ENCODE results near the gene CD80.

GRCh38 chr3:118742971-118743132 is 291.8 kb downstream of the IGSF11 start:
- RRBS: no CpG with 5 or more reads among the region's 1 CpG

DNA sequence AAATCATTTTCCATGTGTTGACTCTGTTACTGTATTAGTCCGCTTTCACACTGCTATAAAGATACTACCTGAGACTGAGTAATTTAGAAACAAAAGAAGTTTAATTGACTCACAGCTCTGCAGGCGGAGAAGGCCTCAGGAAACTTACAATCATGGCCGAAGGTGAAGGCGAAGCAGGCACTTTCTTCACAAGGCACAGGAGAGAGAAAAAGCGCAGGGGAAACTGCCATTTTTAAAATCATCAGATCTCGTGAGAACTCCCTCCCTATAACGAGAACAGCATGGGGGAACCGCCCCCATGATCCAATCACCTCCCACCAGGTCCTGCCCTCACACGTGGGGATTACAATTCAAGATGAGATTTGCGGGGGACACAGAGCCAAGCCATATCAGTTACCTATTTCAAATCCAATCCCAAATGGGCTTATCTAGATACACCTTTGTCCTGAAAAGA is 224.0 kb downstream of the IGSF11 start:
- RRBS: no CpG with 5 or more reads among the region's 10 CpGs

GRCh38 chr3:118972997-118973211 is 61.7 kb downstream of the IGSF11 start:
- RRBS: no CpG with 5 or more reads among the region's 3 CpGs

DNA sequence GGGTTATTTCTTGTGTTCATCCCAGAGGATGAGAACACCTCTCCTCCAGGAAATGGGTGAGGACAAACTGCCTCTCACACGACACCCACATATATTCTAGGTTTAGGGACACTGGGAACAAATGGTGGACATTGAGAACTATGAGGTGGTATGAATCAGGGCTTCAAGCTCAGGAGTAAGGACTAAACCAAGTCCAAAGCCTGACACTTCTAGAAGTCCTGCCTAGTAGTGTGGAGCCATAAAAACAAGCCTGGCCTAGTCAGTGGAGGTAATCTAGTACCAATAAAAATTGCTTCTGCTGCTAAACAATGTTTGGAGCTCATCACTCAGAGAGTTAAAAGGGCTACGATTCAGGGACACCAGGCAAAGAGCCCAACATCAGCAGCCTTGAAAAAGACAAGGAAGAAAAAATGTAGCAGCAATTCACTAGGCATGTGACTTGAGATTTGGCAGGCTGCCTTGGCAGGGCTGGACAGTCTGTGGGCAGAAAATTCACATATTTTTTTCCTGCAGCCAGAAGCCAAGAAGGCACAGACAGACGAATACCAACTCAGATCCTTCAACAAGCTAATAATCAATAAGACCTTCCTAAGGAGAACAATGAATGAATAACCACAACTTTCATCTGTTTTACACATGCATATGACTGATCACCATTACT is 47.3 kb downstream of the IGSF11 start:
- RRBS: no CpG with 5 or more reads among the region's 3 CpGs

DNA sequence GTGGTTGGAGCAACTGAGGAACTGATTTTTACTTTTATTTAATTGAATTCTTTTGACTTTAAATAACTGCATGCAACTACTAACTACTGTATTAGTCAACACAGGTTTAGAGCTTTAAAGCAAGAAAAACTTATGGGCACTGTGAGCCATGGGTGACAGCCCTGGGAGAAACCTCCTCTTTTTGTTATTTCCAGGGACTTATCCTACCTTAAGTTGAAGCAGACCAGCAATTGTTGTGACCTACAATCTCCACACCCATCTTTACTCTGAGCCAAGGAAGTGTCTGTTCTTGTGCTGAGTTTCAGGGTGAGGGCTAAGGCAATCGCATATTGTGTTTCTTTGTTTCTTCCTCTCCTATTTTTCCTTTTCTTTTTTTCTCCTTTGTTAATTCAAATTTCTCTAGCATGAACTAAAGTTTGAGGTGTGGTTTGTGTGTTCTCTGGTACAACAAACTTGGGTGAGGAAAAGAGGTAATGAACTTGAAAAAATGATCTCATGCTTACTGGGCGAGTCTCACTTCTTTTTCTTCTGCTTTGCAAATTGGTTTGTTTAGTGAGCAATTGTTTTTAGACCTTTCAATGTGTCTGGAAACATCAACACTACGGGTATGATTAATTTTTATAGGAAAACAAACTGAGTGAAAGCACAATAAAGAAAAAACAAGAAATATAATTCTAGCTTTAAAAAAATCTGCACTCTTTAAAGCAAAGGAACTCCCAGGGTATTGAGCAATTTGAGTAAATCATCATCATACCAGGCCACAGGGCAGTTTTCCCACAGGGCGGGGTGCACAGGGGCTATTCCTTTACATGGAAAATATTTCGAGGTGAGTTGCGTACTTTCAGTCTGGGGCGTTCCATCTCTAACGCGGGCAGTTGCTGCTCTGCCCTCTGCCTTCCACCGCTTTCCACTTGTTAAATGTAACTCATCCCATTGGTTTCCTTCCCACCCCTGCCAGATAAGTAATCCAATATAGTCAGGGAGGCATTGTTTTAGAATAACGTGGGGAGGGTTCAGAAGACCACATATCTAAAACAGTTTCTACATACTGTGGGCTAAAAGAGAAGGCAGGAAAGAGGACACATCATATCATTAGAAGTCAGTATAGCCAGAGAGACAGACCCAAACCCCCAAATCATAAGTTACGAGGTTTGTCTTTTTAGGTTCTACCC is 2.8 kb downstream of the UPK1B start:
- RRBS: no CpG with 5 or more reads among the region's 12 CpGs

GRCh38 chr3:119294912-119295778 is 962 bp downstream of the ARHGAP31 start:
- RRBS: no CpG with 5 or more reads among the region's 24 CpGs

DNA sequence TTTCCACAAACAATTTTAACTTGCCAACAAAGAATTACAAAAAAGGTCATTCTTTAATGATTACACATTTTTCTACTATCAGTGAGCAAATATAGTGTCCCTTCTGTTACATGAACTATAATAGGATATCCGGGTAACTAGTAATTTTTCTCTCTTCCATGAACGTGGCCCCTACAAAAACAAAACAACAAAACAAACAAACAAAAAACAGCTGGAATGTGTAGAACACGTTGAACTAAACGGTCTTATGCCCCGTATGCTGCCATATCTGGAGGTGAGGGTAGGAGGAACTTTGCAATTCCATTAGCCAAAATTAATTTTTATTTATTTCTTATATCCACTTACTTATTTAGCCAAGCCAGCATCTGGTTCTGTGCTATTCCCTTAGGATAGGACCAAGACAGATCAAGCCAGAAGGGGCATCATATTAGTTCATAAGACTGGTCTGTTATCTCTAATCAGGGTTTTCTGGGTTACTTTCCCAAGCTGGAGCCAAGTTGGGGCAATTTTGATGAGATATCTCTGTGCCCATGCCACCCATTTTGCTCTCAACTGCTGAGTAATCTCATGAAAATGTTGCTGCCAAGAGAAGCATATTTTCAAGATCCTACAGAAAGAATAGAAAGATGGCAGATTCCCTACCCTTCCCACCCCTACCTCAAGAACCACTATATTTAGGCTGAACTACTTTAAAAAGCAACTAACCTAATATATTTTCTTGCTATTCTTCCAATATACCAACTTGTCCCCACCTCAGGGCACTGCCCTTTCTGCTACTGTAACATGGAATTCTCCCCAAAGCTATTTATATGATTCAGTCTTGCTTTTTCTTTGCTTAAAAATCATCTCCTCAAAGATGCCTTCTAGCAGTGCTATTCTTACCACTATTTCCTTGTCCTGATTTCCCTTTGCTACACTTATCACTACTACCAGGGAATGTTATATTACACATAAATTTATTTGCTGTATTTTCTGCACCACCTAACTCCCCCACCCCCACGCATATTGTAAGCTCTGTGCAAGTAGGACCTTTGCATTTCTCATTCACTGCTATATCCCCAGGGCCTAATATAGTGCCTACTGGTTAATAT is 33.6 kb downstream of the TMEM39A start:
- RRBS: no CpG with 5 or more reads among the region's 6 CpGs

DNA sequence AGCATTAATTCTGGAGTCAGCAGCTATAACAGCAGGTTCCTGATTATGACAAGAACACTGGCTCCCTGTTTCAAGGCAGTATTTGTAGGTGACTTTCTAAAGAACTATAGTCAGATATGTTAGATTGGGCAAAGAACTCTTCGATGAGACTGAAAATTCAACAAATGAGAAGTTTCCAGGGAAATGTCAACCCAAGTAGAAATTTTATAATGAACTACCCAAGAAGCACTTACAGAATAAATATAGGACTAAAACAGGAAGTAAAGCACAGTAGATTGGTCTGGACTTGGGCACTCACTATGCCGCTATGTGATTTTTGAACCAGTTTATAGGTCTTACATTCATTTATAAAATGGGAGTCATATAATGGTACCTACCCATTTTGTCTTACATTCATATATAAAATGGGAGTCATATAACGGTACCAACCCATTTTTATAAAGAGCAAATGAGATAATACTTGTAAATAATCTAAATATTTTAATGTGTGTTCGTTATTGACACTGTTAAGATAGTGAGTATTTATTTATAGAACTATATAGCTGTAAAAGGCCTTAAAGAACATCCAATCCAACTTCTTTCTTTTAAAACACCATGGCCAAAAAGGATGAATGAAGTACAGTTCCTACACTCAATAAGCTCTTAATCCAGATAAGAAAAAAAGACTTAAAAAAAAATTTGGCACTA is 7.6 kb downstream of the TMEM39A start:
- RRBS: no CpG with 5 or more reads among the region's 4 CpGs

- RRBS: no CpG with 5 or more reads among the region's 7 CpGs
Measured at GRCh38 chr3:119559312-119559970, at the start of gene CD80. Gene CD80 (minus strand): TSS chr3:119559614.

- RRBS: 90% methylated on average over 5 of the region's 39 CpGs
Measured at GRCh38 chr3:119809958-119810476, 28.1 kb downstream of the NR1I2 start.

DNA sequence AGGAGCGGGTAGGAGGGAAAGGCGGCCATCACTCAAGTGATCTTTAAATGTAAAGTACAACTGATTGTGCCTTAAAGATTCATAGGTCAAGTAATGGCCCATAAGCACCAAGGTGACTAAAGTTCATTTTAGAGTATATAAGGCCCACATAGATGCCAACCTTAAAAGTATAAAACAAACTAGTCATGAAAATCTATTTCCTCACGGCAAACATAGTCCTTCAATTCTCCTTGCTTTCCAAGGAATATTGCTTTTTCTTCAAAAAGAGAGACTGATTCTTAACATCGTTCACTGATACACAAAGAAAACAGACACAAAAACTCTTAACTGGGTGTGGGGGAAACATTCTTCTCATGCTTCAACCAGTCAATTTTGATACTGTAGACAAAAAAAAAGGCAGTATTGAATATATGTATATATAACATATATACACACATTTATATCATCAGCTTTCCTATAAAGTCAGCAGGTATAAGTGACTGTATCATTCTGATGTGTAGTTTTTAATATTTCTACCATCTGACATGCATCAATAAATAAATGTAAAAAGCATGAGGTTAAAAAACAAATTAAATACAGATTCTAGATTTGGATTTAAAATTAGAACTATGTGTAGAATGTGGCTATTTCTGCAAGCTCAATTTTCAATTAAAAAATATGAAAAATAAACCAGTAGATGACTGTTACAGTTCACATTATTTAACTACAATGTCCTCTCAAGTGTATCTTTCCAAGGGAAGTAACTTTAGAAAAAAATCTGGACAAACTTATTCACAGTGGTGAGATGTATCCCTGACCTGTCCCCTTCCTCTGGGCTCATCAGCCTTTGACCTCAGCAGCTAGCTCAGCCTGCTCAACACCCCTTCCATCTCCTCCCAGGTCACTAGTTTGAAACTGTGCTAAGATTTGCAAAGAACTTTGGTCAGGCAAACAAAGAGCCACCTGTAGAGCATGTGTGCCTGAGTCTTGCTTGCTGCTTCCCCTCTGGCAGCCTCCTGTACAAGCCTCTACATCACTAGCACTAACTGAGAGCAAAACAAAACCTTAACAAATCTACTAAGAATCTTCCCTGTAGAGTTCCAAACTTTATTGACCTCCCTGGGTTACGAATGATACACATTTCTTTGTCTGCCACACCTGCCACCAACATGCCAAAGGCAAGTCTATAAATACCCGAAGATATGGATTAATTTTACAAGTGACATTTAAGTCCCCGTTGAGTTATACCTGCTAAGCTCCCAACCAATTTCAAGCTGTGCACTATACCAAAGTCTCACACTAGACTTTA is 43.6 kb downstream of the NR1I2 start:
- RRBS: no CpG with 5 or more reads among the region's 7 CpGs

GRCh38 chr3:120102434-120103264 is 8.4 kb upstream of the GSK3B start:
- RRBS: no CpG with 5 or more reads among the region's 7 CpGs

- RRBS: no CpG with 5 or more reads among the region's 3 CpGs
Measured at GRCh38 chr3:120145589-120146057, 51.4 kb upstream of the GSK3B start.

DNA sequence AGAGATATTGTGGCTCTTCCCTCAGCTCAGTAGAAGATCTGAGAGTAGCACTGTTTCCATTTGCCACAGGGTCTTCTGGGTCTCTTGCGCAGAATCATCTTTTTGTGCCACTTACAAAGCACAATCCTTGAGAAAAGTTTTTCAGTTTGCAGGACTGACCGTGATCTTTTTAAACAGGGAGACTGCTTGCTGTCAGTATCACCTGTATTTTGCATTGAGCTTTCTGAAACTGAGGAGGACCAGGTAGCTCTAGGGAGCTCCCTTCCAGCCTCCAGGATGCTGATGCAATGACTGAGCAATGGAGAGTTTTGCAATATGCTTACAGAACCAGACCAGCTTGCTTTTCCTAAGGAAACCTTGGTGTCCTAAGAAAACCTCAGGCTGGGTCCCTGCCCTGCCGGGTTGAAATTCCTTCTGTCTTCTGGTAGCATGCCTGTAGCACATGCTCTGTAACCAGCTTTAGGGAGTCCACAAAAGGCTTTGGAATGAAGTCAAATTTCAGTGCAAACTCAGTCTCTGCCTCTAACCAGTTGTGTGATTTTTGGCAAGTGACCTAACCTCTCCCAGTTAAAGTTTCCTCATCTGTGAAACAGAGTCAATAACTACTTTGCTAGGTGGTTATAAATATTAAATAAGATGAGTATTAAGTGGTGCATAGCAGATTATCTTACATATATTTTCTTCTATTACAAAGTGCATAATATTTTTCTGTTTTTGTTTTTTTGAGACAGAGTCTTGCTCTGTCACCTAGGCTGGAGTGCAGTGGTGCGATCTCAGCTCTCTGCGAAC is 65.8 kb upstream of the GSK3B start:
- RRBS: no CpG with 5 or more reads among the region's 5 CpGs

DNA sequence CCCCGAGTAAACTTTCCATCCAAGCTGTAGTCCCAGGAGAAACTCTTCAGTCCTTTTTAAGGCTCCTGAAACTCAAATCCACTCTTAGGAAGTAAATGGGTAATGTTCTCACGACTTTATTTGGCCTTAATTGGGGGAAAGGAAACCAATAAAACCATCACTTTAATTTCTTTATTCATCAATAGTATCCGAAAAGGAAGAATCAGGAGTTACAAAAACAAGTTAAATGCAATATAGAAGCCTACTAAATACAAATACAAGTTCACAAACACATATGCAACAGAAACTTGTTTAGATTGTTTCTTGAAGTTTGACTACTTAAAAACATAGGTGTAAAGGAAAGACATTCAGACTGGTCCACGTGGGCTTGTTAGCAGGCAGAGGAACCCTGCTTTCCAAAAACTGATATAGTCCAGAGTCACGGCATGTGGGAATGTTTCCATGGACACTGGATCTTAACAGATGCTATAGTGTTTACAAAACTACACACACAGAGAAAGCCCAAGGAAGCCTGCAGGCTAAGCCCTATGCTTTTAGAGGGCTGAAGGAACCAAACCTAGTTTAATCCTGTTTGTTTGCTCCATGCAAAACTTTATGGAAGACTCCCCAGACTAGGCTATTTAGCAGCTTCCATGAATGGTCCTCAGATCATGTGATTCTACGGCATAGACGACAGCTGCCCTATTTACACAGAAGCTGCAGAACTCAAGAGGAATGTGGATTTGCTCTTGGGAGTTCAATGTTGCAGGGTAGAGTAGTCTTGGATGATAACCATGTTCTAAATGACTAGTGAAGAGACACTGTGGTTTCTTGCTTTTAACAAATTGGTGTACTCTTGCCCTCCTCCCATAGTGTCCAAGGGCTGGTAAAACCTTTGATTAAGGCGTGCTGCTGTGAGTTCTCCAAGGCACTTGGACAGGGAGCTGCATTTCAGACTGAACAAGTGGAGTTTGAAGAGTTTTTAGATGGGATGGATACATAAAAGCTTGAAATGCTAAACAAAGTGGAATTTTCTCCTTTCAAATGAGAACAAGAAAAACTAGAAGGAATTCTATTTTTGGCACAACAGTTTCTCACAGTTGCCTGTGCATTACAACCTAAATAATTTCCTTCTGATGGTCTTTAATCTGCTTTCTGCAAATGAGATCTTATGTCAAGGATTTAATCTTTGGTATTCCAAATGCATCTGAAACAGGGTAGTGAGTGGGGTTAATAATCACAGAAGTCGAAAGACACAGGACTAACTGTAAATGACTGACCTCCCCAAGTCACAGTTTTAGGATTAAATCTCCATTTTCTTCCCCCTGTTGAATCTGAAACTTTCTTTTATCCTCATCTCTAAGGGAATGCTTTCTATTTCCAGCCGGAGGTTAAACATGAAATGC is 45.5 kb upstream of the LRRC58 start:
- RRBS: no CpG with 5 or more reads among the region's 10 CpGs

GRCh38 chr3:120498939-120499437 is 48.2 kb upstream of the FSTL1 start:
- RRBS: no CpG with 5 or more reads among the region's 1 CpG

GRCh38 chr3:120598175-120599742 is 2.6 kb downstream of the NDUFB4 start:
- RRBS: no CpG with 5 or more reads among the region's 11 CpGs

GRCh38 chr3:120642204-120642959 is 39.7 kb downstream of the HGD start:
- RRBS: no CpG with 5 or more reads among the region's 7 CpGs

DNA sequence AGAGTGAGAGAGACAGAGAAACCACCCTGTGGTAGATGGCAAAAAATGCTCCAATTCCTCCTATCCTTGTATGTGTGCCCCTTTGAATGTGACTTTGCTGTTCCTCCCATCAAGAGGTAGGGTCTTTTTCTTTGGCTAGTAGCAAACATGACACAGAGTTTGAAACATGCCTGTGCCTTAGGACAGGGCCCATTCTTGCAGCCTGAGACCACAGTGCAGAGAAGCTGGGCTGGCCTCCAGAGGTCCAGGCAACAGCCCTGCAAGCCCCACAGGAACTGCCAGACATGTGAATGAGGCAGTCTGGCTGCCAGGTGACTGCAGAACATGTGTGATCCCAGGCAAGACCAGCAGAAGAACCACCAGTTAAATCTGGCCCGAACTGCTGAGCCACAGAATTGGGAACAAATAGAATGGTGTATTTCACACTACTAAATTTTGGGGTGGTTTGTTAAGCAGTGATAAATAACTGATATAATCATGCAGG is 1.2 kb upstream of the HGD start:
- RRBS: no CpG with 5 or more reads among the region's 1 CpG